Prostate gland (tissue), 2 donors: ENCODE measurements around a stretch of chr16.

- PRO-cap = no peak
- RAMPAGE, long total RNA, 2 experiments = no peak in any of the 2 experiments
These were observed 58.8 kb downstream of the ZDHHC7 start for GRCh38 chr16:84952175-84953287.

DNA sequence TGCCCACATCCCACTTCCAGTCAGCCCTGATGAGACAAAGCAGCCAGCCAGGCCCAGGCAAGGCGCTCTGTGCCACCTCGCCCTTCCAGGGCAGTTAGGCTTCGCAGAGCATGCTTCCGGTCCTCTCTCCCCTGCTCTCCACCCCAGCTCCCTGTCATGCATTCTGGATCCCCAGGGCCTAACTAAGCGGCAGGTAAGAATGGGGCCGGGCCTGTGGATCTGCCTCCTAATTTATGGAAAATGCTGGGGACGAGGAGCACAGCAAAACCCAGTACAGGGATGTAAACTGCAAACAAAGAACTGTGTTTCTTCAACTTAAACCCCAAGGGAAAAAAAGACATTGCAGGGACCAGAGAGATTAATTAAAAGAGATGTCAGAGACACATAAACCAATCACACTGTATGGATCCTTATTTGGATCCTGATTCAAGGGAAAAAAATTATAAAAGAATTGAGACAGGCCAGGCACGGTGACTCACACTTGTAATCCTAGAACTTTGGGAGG, 26.1 kb downstream of the ZDHHC7 start:
- PRO-cap = no peak
- RAMPAGE, long total RNA, 2 experiments = no peak in any of the 2 experiments

- PRO-cap = no peak
- RAMPAGE, long total RNA, 2 experiments = no peak in any of the 2 experiments
These were observed 24.3 kb downstream of the ZDHHC7 start for GRCh38 chr16:84986878-84987688.

DNA sequence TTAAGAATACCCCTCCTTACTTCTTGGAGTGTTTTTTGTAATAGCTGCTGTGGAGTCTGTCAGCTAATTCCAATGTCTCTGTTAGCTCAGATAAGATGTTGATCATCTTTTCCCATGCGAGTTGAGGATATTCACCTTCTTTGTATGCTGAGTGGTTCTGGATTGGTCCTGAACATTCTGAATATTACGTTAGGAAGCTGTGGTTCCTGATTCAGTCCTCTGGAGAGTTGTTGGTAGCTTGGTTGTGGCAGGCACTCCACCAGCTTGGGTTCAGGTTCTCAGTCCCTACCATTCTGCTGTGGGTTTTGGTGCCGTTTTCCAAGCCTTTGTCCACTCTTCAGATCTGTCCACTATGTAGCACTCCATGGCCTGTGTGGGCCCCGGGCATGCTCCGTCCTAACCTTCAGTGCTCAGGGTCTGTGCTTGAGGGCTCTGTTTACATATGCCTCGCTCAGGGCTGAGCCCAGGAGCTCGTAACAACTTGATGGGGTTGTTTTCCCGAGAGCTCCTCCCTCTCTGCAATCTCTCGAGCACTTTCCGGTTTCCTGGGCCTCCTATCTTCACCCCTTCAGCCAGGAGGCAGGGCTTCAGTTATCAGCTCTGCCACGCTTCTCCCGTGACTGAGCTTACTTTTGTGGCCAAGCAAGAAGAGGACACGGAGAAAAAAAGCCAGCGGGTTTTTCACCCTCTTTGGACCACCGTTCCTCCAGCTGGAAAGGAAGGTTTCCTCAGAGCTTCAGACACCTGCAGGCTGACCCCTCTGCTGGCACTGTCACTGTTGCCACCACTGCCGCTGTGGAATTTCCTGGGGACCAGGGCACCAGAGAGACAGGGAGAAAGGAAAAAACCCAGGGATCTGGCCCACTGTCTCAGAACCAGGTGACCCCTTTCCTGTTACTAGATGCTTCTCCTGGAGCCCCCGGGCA, 19.5 kb downstream of the KIAA0513 start:
- PRO-cap = no peak
- RAMPAGE, long total RNA, 2 experiments = no peak in any of the 2 experiments

- PRO-cap = no peak
- RAMPAGE, long total RNA, 2 experiments = no peak in any of the 2 experiments
These were observed 21.4 kb downstream of the KIAA0513 start for GRCh38 chr16:85048889-85049556.

GRCh38 chr16:85169136-85170269, 57.2 kb upstream of the CIBAR2 start:
- PRO-cap = unidirectional peak, plus-strand start at chr16:85169439
- RAMPAGE, long total RNA, 2 experiments = no peak in any of the 2 experiments

DNA sequence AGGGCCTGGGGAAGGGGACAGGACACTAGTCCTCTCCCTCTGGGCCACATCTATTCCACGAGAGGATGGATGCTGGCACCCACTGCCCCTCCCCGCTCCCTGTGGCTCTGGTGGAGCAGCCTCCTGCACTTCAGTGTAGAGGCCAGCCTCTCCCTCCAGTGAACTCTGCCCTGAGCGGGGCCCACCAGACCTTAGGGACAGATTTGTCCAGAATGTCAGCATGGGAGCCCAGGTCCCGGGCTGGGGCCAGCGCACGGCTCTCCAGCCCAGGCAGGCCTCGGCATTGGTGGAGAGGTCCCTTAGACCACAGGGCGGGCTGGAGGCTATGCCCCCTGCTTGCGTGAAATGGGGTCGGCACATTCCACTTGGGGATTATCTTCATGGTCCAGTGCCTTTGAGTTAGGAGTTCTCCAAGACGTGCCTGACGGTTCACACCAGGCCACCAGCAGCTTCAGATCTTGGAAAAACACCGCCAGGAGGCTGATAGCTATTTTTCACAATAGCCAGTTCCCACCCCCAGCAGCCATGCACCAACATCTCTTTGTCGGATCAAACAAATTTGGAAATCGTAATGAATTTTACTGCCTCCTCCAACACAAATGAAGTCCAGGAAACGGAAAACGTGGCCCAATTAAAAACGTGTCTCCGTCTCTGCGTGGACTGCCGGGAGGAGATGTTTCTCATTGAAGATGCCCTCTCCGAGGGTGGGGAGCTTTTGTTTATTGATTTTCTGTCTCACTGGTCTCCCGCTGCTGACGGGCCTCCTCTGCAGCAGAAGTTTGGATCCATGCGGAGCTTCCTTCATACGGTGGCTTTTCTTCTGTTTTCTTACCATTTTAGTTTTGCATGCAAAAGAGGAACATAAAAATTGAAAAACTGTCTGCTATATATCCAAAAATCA, 110.0 kb upstream of the CIBAR2 start:
- PRO-cap = no peak
- RAMPAGE, long total RNA, 2 experiments = no peak in any of the 2 experiments

DNA sequence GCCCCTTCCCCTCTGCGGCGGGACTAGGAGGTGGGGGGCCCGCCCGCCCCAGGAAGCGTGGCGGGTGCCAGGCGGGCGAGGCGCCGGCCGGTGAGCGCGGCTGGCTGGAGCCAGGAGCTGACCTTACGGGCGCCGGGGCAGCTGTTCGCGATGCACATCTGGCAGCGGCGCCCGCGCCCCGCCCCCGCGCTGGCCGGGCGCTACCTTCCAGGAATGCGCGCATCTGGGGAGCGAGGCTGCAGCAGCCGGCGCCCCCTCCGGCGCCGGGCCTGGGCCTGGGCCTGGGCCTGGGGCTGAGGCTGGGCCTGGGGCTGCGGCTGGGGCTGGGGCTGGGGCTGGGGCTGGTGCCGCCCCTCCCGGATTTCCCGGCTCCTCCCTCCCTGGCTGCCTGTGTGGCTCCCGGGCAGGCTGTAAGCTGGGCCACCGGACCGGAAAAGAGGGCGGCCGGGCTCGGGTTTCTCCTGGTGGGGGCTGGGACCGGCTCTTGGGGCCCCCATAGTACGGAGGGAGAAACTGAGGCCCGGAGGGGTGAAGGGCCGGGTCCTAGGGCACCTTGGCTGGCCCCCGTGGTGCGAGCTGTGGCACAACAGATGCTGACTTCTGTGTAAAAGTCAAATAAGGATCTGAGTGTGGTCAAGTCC, 123.6 kb upstream of the CIBAR2 start:
- PRO-cap = no peak
- RAMPAGE, long total RNA, 2 experiments = no peak in any of the 2 experiments

DNA sequence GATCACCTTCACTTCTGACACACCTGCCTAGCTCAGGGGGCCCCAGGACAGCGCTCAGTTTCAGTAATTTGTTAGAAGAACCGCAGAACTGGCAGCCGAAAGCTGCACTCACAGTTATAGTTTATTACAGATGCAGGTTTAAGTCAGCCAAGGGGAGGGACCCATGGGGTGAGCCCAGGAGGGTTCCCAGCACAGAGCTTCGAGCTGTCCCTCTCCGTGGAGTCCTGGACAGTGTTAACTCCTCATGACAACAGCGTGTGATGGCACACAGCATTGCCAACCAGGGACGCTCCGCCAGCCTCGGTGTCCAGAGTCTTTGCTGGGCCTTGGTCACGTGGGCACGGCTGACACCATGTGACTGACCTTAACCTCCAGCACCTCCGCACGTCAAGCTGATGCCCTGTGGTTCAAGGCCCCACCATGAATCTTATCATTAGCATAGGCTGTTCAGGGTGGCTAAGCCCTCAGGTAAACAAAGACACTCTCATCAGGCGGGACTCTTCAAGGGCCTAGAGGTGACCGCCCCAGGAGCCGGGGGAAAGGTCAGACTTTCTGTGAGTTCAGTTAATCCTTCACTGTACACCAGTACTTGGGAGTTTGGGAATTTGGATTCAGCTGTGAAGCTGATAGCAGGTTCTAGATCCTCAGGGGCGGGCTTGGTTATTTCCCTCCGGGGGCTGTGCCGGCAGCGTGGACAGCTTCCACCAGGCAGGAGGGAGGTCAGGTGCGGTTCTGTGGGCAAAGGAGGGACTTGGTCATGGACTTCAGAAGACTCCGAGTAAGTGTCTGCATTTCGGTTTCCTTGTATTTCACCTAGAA, 195.3 kb upstream of the CIBAR2 start:
- PRO-cap = no peak
- RAMPAGE, long total RNA, 2 experiments = no peak in any of the 2 experiments

DNA sequence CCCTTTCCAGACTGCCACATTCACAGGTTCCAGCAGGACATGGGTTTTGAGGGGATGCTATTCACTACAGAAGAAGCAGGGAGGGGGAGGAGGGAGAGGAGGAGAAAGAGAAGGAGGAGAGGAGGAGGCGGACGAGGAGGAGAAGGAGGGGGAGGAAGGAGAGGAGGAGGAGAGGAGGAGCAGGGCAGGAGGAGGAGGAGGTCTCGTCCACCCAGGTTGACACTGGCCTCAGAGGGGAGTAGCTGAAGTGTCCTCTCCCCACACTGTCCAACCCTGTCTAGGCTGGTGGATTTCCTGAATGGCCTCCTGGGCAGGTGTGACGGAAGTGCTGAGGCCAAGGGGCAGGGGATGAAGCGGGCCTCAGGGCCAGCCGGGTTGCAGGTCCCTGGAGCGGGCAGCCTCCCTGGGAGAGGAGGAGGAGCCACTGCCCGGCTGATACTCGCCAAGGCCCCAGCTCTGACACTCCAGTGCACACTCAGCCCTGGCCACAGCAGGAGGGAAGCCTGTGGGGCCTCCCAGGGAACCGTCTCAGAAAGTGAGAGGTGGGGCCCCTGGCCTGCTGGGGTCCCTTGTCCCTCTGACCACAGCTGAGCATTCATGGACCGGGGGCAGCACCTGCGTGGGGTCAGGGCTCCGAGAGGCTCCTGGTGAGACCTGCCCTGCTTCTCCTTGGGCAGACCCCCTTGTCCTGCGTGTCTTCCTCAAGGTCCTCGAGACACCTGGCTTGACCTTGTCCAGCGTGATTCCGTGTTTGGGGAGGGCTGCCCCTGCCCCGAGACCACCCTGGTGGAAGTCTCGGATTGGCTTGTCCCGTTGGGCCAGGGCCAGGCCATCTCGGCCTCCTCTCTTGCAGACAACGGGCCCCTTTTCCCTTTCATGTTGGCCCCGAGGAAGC, 200.6 kb upstream of the CIBAR2 start:
- PRO-cap = no peak
- RAMPAGE, long total RNA, 2 experiments = no peak in any of the 2 experiments

DNA sequence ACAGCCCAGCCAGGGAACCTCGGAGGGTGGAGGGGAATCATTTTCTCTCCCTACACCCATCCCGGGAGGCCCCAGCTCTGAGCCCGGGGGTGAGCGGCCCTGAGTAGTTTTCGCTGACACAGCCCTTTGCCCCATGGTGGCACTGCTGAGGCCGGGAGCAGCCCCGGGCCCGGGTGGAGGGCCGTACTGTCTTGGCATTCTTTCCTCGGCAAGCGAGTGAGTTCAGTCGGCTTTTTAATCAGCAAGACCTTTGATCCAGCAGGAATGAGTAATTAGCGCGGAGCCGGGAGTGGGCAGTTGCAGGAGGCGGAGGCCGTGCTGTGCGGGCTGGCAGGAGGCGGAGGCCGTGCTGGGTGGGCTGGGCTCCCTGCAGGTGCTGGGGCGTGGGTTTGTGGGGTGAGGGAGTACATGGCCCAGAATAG, 222.9 kb upstream of the CIBAR2 start:
- PRO-cap = no peak
- RAMPAGE, long total RNA, 2 experiments = no peak in any of the 2 experiments

- PRO-cap = unidirectional peak, minus-strand start at chr16:85353959
- RAMPAGE, long total RNA, 2 experiments = no peak in any of the 2 experiments
These were observed 241.6 kb upstream of the CIBAR2 start for GRCh38 chr16:85353763-85354301.

DNA sequence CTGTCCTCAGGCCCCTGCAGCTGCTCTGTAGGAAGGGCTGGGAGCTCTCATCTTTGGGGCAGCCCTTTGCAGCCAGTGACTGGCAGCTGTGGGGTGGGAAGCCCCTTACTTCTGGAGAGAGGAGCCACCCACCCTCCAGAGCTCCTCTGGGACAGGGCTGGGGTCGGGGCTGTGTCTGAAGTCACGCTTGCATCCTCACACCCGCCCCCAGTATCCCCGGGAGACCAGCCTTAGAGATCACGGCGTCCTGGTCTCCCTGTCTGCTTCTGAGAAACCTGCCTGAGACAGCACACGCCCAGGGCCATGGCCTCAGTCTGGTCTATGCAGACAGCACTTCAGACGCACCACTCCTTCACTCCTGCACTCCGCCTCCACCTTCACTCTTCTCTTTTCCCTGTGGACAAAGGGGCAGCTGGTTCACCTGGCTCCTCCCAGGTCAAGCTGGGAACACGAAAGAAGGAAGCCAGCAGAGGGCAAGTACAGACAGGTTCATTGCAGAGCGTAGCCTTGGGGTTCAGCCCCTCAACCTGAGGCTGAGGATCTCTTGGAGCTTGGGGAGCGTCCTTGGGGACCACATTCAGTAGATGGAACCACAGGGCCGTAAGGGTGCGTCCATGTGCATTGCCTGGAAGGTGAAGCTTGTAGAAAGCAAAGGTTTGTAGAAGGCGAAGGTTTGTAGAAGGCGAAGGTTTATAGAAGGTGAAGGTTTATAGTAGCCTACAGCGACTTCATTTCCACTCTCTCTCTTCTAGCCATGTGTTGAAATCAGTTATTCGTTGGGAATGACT, 247.9 kb upstream of the GSE1 start:
- PRO-cap = no peak
- RAMPAGE, long total RNA, 2 experiments = no peak in any of the 2 experiments

DNA sequence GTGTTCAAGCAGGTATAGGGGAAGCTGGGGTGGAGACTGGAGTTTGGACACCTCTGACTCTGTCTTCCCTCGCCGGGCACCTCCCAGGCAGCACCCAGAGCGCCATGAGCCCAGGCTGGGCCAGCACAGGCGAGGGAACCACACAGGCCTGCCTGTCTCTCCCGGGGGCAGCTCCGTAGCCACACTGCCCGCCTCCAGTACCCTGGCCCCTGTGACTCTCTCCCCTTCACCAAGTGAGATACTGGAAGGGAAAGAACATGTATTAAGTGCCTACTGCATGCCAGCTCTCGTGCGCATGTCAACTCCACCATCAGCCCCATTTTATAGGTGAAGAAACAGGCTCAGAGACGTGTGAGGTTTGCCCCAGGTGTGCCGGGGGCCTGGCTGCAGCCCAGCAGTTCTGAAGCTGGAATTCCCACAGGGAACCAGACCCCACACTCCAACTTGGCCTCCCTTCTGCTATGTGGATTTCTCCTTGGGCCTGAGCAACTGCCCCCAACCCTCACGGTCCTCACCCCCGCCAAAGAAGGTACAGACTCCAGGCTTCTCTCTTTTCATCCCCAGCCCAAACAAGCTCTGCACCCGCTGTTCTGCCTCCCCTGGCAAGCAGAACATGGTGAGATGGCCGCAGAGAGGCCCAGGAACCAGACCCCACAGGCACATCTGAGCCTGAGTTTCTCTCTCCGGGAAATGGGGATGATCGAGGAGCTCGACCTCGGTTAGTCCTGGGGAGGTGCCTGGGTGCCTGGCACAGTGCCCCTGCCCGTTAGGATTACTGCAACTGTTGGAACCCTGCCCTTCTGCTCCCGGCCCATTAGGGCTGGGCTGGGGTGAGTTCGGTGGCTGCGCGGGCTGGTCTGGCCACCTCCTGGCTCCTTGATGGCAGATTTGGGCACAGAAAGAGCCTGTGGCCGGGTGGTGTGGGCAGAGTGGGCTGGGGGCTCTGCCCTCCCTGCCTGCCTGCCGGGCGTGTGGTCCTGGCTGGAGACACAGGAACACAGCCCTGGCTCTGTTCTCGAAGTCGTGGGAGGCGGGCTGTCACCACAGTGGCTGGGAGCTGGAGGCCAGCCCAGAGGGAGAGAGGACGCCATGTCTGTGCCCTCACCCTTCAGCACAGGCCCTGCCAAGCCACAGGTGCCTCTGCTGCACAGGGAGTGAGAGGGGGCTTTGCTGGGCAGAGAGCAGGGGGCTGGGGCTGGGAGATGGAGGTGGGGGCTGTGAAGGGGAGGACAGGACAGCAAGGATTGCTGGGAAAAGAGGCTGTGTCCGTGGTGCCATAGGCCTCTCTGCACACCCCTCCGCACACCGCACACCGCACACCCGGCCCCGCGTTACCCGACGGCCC, 237.1 kb upstream of the GSE1 start:
- PRO-cap = no peak
- RAMPAGE, long total RNA, 2 experiments = no peak in any of the 2 experiments

DNA sequence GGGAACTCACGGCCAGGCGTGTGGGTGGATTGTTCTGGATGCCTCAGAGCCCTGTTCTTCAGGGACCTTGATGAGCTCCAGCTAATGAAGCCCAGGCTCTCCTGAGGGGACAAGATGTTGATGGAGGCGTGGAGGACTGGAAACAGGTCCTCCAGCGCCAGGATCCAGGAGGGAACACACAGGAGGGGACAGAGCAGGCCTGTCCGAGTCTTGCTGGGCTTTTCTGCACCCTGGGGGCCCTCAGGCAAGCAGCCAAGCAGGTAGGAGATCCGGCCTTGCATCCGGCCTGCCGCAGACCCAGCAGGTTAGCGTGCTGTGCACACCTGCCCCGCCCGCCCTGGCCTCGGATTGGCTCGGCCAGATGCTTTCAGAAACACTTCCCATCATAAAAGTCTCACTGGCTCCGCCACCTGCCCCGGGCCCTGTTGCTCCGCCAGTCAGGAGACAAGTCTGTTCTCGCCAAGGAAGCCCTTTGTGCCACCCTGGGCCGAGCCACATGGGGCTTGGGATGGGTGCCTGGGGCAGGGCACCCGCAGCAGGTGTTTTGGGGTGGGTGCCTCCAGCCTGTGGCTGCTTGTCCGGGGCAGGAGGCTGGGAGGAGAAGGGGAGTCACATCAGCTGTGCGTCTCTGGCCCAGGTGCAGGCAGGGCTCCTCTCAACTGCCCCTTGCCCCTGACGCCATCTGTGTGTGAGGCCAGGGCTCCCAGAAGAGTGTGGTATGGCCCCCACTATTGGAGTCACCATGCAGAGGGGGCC, 228.3 kb upstream of the GSE1 start:
- PRO-cap = no peak
- RAMPAGE, long total RNA, 2 experiments = no peak in any of the 2 experiments

GRCh38 chr16:85436606-85437242, 176.4 kb upstream of the GSE1 start:
- PRO-cap = no peak
- RAMPAGE, long total RNA, 2 experiments = no peak in any of the 2 experiments

DNA sequence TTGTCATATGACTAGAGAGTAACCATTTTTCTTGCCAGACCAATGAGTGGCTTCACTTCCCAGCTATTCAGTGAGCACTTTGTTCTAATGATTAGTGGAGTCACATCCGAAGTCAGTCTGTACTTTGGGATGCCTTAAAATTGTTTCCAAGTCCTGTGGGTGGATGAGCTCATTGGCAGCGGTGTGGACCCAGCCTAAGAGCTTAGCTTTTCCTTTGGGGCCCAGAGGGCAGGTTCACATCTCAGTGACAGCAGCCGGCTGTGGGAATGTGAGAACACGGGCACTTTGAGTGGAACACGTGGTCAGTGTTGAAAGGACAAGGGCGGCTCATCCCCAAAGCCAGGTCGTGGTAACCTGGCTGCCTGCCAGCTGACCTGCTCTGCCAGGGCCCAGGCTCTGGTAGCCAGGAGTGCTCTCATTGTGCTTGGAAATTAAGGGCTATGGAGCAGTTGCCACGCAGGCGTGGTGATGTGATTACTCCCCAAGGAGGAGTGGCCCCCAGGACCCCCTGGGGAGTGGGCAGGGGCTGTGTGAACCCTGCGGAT, 147.2 kb upstream of the GSE1 start:
- PRO-cap = no peak
- RAMPAGE, long total RNA, 2 experiments = no peak in any of the 2 experiments

- PRO-cap = no peak
- RAMPAGE, long total RNA, 2 experiments = no peak in any of the 2 experiments
These were observed 85.9 kb upstream of the GSE1 start for GRCh38 chr16:85526893-85527860.

- PRO-cap = no peak
- RAMPAGE, long total RNA, 2 experiments = no peak in any of the 2 experiments
These were observed 39.0 kb upstream of the GSE1 start for GRCh38 chr16:85573878-85574769.

GRCh38 chr16:85586761-85587440, 26.2 kb upstream of the GSE1 start:
- PRO-cap = no peak
- RAMPAGE, long total RNA, 2 experiments = no peak in any of the 2 experiments